ENCODE results near the gene ZDHHC20.

- PRO-cap, 2 experiments: peak in 2 of 2 experiments; most common minus-strand start chr13:19149890 (in 2)
Observed at GRCh38 chr13:19149789-19150021, 31.9 kb downstream of the TUBA3C start.

DNA sequence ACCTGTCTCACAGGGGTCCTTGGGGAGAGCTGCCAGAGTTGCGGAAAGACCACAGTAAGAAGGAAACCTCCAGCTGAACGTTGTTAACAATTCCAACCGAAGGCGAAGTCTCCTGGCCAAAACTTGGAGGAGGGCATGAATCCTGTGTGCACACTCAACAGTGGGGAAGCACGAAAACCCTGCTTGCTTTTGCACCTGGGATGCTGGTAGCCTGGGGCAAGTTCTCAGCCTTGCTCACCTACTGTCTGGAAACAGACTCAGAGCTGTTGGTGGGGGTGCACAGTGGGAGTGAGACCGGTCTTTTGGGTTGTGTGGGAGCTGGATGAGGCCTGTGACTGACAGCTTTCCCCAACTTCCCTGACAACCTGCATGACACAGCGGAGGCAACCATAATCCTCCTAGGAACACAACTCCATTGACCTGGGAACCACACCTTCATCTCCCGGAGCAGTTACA lies 62.3 kb upstream of the TUBA3C start:
- PRO-cap, 2 experiments: no peak in any of the 2 experiments

GRCh38 chr13:19344588-19345423 lies 163.2 kb upstream of the TUBA3C start:
- PRO-cap, 2 experiments: no peak in any of the 2 experiments

DNA sequence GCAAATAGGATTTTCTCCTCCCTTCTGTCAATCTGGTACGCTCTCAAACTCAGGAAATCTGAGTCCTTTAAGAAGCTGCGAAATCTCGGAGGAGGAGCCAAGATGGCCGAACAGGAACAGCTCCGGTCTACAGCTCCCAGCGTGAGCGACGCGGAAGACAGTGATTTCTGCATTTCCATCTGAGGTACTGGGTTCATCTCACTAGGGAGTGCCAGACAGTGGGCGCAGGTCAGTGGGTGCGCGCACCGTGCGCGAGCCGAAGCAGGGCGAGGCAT lies 64.7 kb downstream of the TPTE2 start:
- PRO-cap, 2 experiments: no peak in any of the 2 experiments

- PRO-cap, 2 experiments: no peak in any of the 2 experiments
Observed at GRCh38 chr13:19677340-19677746, 43.9 kb downstream of the MPHOSPH8 start.

DNA sequence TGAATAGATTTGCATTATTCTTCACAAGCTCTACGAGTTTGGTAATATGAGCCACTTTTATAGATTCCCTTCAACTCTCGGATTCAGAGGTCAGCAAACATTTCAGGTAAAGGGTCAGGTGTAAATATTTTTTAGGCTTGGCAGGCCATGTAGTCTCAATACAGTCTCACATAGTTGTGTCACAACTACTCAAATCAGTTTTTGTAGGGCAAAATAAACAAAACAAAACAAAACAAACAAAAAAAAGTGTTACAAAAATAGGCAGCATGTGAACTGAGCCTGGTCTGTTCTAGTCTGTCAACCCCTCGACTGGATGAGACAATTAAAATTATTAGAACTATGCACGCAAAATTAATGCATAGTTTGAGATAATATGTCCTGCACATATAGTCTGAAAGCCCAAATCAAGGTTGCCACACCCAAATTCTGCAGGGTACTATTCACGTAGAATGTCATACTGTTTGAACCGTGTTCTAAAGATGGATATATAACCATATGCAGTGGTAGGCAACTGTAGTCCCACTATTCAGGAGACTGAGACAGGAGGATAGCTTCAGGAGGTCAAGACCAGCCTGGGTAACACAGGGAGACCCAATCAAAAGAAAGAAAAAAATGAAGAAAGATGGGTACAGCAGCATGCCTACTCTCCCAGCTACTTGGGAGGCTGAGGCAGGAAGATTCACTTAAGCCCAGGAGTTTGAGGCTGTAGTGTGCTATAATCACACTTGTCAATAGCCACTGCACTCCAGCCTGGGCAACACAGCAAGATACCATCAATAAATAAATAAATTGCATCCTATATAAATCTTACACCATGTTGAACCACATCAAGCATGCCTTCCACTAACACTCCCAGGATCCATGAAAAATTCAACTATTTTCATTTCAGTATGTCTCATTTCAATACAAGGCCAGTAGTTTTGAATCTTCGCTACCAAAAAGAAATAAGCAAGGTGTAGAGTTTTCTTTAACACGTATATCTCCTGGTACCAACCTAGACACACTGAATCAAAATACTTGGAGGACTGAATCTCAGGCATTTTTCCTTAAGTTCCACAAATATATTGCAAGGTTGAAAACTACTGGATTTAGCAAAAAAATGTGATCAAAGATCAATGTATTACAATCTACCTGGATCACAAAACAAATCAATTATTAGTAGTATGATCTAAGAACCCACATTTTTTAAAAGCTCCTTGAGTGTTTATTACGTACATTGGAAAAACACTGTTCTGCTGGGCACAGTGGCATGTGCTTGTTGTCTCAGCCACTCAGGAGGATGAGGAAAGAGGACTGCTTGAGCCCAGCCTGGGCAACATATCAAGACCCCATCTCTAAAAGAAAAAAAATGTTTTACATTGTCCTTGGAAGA lies 56.9 kb downstream of the PSPC1 start:
- PRO-cap, 2 experiments: no peak in any of the 2 experiments

- PRO-cap, 2 experiments: no peak in any of the 2 experiments
Observed at GRCh38 chr13:19772139-19772743, 10.5 kb downstream of the PSPC1 start.

DNA sequence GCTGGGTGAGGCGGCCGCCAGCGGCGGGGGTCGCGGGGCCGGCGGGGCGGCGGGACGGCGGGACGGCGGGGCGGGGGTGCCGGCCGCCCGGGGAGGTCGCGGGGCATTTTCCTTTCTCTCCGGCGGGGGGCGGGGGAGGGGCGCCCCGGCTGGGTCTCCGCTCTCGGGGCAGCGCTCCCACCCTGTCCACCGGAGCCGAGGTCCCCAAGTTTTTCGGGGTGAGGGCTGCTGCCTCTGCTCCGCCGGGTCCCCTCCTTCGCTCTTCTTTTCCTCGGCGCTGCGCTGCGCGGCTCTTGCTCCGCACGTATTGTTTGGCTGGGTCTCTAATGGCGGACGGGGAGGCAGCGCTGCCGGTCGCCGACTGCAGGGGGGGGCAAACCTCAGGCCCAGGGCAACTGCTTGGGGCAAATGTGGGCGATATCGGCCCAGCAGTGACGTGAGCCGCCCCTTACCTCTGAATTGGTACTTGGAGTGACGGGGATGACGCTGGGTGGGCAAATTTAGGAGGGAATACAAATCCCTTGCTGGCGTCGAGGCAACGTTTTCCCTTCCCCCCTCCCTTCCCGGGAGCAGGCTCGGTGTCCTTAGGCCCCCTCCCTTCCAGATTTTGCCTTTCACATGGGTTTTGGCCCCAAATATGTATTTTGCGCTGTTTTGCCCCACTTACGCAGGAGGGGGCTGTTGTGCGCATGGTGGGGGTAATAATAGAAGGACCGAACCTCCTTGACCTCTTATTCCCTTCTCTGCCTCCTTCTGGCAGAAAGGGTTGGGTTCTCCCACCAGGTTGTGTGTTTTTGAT lies 803 bp downstream of the ZMYM2 start:
- PRO-cap, 2 experiments: peak in 2 of 2 experiments; most common plus-strand start position 326 of the sequence (in 2); most common minus-strand start position 328 of the sequence (in 2)

- PRO-cap, 2 experiments: no peak in any of the 2 experiments
Observed at GRCh38 chr13:20177002-20177604, 15.6 kb downstream of the GJB2 start.

DNA sequence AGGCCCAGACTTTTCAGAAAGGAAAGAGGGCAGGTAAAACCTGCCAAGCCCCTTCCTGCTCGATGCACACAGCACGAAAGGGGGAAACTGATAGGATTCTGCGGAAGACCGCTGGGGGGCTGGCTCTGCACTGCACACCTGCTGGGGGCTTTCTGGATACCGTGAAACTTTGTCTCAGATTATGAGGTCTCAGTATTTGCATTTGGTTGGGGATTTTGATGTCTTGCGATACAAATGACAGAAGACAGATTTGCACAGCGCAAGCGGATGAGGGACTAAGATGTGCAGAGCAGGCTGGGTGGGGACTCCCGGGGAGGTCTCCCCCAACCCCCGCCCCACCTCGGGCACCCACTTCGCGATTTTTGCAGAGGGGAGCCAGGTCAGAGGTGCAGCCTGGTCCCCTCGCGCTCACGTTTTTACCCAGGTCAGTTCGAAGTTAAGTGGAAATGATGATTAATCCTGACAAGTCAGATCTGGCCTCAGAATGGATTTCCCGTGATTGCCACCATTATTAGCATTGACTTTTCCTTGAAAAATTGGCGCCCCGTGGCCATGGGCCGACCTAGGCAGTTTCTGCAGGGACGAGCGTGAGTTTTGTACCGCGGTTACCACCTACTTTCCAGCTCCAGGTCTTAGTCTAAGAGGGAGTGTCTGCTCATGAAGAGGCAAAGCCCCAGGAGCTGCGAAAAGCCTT lies 1.2 kb upstream of the GJB2 start:
- PRO-cap, 2 experiments: peak in 1 of 2 experiments; most common minus-strand start position 154 of the sequence (in 1)

DNA sequence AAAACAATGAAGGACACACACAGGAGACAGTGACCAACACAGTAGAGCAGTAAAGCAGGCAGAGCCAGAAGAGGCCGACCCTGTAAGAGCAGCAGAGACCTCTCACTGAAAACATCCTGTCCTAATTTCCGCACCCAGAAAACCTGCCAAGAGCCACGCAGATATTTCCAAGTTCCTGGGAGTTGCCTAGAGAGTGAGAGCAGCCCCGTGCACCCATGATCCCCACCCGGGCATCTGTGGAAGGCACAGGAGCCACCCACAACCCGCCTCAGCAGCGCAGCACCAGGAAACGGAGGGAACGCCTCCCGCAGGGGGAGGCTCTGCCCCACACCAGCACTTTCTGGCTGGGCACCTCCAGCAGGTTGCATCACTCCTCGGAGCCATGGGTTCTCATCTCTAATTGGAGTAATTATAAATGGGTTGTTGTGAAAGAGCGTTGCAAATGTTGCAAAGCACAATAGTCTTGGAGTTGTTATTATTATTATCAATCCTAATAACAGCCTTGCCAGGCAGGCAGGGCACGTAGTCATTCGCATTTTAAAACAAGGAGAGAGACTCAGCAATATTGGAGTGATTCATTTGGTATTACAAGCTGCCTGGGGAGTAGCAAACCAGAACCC lies 108.5 kb upstream of the GJB6 start:
- PRO-cap, 2 experiments: no peak in any of the 2 experiments

- PRO-cap, 2 experiments: no peak in any of the 2 experiments
Observed at GRCh38 chr13:21014447-21015244, 46.7 kb downstream of the LATS2 start.

DNA sequence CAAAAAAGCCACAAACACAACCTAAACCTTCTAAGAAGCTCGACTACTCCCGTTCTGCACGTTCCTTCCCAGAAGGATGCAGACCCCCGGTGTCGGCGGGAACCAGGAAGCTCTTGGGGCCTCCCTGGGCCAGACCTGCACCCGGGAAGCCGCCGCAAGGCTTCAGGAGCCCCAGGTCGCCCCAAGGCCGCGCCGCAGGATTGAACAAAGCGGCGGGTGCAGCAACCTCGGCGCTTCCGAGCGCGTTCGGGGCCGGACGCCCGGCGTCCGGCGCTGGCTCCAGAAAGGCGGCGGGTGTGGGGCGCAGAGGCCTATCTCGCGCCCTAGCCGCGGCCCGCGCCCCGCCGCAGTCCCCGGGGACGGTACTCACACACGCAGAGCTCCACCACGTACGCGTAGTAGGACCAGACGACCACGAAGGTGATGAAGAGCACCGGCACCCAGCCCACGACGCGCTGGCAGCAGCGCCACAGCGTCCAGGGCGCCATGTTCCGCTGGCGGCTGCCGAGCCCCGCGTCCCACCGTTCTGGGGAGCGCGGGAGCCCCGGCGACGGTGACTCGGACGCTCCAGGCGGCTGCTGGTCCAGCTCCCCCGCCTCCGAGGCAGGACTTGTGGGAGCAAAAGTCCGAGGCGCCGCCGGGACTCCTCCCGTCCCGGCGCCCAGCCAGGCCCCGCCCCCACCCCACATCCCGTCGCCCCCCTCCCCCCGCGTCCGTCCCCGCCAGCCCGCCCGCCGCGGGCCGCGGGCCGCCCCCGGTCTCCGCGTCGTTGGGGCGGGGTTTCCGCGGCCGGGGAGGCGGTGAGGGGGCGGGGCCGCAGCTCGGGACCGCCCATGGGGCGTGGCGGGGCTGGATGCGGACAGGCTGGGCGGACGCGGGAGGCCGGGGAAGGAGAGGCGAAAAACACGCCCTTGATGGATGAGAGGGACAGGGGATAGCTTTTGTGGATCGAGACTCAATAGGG lies at the start of gene ZDHHC20:
Gene ZDHHC20, minus strand, starts transcription at position 620 of the 964 bp plus-strand sequence.
- PRO-cap, 2 experiments: peak in 2 of 2 experiments; most common plus-strand start position 487 of the sequence (in 2); most common minus-strand start position 395 of the sequence (in 2)

DNA sequence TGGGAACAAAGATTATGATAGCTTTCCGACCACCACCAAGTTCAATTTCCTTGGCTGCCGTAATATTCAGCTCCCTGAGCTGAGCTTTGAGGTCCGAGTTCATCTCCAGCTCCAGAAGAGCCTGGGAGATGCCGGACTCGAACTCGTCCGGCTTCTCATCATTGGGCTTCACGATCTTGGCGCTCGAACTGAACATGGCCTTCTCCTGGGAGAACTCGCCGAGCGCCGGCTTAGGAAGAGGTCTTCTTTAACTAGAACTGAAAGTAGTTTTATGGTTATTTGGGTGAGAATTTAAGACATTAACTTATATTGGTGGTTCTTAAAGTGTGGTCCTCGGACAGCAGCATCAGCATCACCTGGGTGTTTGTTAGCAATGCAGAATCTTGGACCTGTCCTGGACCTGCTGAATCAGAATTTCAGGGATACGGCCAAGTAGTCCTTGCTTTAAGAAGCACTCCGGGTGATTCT lies 24.9 kb upstream of the MICU2 start:
- PRO-cap, 2 experiments: no peak in any of the 2 experiments

DNA sequence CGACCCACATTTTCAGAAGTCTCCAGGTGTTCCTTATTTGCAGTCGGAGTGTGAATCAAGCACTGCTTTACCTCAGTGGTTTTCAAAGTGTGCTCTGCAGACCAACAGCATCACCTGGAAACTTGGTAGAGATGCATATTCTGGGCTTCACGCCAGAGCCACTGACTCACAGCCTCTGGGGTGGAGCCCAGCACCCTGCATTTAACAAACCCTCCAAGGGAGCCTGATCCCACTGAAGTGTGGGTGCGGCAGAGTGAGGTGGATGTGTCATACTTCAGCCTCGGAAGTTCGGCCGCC lies 33.2 kb upstream of the MICU2 start:
- PRO-cap, 2 experiments: no peak in any of the 2 experiments

DNA sequence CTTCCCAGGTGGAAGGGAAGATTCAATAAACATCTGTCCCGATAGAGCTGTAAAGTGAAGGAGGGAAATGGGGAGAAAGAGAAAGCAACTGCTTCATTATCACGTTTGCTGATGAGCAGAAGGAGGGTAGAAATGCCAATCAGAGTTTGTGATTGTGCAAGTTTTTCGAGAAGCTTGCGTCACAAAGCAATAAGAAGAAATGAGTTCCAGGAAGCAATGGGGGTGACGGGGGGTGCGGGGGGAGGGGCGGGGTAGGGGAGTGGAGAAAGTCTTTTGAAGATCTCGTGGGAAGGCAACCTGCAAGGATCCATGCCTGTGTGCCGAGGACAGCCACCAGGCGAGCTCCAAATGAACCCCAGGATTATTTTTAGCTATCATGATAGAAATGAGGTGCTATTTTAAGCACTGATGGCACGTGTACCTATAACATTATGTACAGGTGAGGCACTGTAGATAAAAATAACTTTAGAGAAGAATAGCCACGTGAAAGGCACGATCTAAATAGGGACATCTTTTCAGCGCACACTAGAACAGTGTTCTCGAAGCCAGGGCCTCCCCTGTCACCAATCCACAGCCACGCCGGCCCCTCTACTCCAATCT lies 224.3 kb downstream of the FGF9 start:
- PRO-cap, 2 experiments: no peak in any of the 2 experiments

DNA sequence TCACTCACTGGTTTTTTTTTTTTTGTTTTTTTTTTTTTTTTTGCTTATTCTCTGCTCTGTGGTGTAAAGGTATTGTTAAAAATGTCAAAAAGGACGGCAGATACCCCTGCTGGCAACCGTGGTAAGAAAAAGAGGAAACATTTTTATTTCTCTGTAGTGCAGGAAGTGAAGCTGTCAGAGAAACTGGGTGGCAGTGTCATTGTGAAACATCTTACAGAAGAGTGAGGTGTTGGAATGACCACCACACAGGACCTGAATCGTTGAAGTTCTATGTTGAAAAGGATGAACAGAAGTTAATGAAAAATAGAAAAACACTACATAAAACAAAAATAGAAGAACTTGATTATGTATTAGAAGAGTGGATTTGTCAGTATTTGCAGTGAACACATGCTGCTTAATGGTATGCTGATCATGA lies 346.4 kb downstream of the FGF9 start:
- PRO-cap, 2 experiments: no peak in any of the 2 experiments

- PRO-cap, 2 experiments: no peak in any of the 2 experiments
Observed at GRCh38 chr13:22198035-22198617, 527.3 kb downstream of the FGF9 start.

DNA sequence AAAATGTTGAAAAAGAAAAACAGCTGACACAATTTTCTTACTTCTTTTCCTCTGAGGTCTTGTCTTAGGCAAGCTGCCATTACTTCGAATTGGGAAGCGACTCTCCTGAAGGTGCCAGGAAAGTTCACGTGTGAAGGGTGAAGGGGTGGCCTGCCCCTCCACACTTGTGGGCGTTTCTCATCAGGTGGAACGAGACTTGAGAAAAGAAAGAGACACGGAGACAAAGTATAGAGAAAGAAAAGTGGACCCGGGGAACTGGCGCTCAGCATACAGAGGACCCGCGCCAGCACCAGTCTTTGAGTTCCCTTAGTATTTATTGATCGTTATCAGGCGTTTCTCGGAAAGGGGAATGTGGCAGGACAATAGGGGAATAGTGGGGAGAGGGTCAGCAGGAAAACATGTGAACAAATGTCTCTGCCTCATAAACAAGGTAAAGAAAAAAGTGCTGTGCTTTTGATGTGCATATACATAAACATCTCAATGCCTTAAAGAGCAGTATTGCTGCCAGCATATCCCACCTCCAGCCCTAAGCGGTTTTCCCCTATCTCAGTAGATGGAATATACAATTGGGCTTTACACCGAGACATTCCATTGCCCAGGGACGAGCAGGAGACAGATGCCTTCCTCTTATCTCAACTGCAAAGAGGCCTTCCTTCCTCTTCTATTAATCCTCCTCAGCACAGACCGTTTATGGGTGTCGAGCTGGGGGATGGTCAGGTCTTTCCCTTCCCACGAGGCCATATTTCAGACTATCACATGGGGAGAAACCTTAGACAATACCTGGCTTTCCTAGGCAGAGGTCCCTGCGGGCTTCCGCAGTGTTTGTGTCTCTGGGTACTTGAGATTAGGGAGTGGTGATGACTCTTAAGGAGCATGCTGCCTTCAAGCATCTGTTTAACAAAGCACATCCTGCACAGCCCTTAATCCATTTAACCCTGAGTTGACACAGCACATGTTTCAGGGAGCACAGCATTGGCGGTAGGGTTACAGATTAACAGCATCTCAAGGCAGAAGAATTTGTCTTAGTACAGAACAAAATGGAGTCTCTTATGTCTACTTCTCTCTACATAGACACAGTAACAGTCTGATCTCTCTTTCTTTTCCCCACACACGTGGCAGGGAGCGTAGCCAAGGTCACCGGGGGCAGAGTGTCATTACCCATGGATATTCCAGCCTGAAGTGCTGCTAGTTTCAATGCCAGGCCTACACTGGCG lies 366.9 kb upstream of the SGCG start:
- PRO-cap, 2 experiments: no peak in any of the 2 experiments

DNA sequence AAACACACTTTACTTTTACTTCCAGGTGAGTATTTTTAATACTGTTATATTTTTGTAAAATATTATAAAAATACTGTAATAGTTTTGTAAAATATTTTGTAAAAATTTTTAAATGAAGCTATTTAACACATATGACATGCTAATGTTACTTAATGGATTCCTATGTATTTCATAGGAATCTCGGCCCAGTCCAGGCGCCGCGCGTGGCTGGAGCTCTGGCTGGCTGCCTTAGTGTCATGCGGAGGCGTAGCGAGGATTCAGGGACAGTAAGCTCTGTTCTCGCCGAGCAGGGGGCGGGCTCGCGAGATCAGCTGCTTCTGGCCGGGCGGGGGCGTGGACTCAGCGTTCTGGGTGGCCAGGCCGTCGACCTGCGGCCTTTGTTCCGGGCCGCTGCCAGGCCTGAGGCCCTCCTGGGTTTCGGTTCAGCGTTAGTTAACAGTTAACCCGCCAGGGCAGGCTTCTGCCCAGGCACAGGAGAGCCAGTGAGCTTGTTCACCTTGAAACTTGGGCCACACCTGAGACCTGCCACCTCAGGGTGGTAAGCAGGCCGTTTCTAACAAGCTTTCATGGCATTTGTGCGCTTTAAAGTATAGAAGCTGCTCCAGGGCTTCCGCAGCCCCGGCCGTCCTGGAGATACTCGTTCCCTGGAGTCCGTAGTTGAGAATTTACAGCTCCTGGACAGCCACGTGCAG lies 332.3 kb upstream of the SGCG start:
- PRO-cap, 2 experiments: no peak in any of the 2 experiments

Data from cytotoxic T cell (primary cell).